Myometrial cell (primary cell): ENCODE data around the genes SLC25A6 and ASMTL.

- RAMPAGE, long total RNA, result no peak
These were observed 2.0 kb downstream of the PLCXD1 start for GRCh38 chrX:282915-283921.

DNA sequence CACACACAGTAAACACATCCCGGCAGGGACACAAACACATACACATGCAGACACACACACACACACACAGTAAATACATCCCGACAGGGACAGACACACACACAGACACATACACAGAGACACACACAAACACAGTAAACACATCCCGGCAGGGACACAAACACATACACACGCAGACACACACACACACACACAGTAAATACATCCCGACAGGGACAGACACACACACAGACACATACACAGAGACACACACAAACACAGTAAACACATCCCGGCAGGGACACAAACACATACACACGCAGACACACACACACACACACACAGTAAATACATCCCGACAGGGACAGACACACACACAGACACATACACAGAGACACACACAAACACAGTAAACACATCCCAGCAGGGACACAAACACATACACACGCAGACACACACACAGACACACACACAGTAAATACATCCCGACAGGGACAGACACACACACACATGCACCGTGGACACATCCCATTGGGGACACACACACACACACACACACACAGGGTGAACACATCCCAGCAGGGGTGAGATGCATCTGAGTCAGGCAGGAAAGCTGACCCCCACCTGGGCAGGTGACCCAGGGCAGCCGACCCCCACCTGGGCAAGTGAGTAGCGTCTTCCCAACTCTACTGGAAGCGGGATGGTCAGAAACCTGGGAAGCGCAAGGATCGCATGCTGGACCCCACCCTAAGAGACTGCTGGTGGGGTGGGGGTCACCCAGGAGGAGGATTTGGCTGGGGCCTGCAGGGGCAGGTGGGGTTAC lies 2.6 kb downstream of the GTPBP6 start:
- RAMPAGE, long total RNA, result no peak

- RAMPAGE, long total RNA, result no peak
These were observed 29.1 kb downstream of the PPP2R3B start for GRCh38 chrX:357618-358014.

DNA sequence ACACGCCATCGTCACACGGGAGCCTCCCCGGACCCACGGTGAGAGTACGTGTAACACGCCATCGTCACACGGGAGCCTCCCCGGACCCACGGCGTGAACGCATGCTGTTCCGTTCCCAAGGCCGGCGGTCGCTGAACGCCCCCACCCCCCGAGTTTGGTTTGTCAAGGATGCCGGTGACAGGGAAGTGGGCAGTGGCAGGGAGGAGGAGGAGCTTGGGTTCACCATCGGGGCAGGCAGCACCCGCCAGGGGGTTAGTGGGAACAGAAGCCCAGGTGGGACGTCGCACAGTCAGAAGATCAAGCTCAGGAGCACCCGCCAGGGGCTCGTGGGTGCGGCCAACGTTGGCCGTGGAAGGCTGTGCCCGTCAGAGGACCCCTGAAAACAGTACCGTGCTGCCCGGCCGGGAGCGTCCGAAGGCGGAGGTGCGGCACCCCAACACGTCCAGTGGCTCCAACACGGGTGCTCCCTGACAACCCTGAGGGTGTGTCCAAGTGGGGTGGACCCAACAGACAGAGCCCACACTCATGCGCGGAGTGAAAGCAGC lies 15.4 kb downstream of the PPP2R3B start:
- RAMPAGE, long total RNA, result no peak

GRCh38 chrX:374568-375220 lies 12.0 kb downstream of the PPP2R3B start:
- RAMPAGE, long total RNA, result no peak

- RAMPAGE, long total RNA, result no peak
These were observed 152.3 kb downstream of the CRLF2 start for GRCh38 chrX:1060227-1060538.

- RAMPAGE, long total RNA, result no peak
These were observed 23.3 kb downstream of the IL3RA start for GRCh38 chrX:1359450-1360801.

DNA sequence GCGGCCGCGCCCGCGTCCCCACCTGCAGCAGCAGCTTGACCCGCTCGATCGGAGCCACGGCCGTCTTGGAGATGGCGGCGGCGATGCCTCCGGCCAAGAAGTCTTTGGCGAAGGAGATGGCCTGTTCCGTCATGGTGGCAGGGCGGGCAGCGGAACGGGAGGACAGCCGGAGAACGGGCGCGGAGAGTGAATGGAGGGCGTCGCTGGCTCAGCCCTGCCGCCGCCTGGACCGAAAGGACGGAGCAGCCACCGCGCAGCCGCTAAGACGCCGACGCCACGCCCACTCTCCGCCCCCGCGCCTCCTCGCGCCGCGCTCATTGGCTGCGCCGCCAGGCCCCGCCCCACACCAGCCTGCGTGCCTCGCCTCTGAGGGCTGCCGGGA lies at the start of gene SLC25A6:
Gene SLC25A6 (minus strand): TSS at position 237 of the 382 bp plus-strand sequence.
- RAMPAGE, long total RNA, result start-site peak on the minus strand centred at position 221 of the sequence, 38 bp wide, 720 and 1,785 reads in 2 replicates

DNA sequence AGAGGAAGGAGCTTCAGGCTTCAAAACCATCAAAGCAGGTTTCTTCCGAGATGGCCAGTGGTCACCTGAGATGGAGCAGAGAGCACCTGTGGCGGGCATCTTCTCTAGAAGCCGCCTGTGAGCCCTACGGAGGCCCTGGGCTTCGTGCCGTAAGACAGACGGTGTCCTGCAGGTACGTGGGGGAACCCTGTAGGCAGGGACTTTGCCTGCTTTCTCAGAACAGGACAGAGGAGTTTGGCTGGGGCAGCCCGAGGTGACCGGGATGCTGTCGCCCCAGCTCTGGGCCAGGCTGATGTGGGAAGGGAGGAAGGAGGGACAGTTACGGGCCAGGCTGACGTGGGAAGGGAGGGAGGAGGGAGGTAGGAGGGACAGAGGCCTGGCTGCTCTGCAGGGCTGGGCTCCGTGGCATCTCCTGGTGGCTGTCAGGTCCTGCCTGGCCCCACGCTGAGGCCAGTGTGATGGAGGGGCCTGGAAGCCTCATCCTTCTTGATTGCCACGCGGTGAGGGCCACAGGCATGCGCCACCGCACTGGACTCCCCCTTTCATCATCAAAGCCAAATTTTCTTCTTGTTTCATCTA lies 7.0 kb upstream of the SLC25A6 start:
- RAMPAGE, long total RNA, result no peak

DNA sequence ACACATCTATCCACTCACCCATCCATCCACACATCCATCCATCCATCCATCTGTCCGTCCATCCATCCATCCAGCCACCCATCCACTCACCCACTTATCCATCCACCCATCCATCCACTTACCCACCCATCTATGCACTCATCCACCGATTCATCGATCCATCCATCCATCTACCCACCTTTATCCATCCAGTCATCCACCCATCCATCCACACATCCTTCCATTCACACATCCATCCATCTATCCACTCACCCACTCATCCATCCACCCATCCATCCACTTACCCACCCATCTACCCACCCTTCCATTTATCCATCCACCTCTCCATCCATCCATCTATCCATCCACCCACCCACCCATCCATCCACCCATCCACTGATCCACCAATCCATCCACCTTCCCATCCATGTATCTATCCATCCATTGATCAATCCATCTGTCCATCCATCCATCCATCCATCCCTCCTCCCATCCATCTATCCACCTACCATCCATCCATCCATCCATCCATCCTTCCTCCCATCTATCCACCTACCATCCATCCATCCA lies 28.1 kb downstream of the ASMTL start:
- RAMPAGE, long total RNA, result no peak

- RAMPAGE, long total RNA, result no peak
These were observed 17.4 kb downstream of the ASMTL start for GRCh38 chrX:1435195-1435905.

GRCh38 chrX:1452740-1453836 lies at the start of gene ASMTL:
Gene ASMTL, minus strand, starts transcription at chrX:1452909.
- RAMPAGE, long total RNA, result no peak

- RAMPAGE, long total RNA, result no peak
These were observed 10.1 kb upstream of the ASMTL start for GRCh38 chrX:1462355-1463646.

- RAMPAGE, long total RNA, result no peak
These were observed 17.8 kb upstream of the ASMTL start for GRCh38 chrX:1470497-1470907.

- RAMPAGE, long total RNA, result no peak
These were observed 29.5 kb downstream of the P2RY8 start for GRCh38 chrX:1507310-1508113.

DNA sequence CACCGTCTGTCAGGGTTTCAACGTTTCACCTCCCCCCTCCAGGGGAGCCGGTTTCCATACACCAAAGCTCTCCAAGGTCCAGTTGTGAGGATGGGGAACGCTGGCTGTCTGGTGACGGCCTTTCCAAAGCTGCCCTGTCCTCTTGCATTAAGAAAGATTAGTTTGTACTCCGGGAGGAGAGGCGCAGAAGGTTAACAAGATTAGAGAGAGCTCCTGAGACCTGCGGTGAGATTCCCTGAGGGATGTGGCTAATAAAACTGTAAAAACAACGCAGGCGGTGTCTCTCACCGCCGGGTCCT lies 43.3 kb downstream of the ASMT start:
- RAMPAGE, long total RNA, result no peak

- RAMPAGE, long total RNA, result no peak
These were observed 46.1 kb downstream of the ASMT start for GRCh38 chrX:1661025-1661375.

GRCh38 chrX:2175755-2176441 lies 324.9 kb downstream of the DHRSX start:
- RAMPAGE, long total RNA, result no peak

- RAMPAGE, long total RNA, result no peak
These were observed 1.6 kb downstream of the DHRSX start for GRCh38 chrX:2499139-2499615.

GRCh38 chrX:2608312-2608496 lies 82.9 kb upstream of the CD99 start:
- RAMPAGE, long total RNA, result no peak